ENCODE measurements around a stretch of chr14.

GRCh38 chr14:100842575-100843416 lies 60.7 kb downstream of the RTL1 start:
- PRO-cap: no peak
- RAMPAGE, long total RNA, 3 experiments: no peak in any of the 3 experiments

DNA sequence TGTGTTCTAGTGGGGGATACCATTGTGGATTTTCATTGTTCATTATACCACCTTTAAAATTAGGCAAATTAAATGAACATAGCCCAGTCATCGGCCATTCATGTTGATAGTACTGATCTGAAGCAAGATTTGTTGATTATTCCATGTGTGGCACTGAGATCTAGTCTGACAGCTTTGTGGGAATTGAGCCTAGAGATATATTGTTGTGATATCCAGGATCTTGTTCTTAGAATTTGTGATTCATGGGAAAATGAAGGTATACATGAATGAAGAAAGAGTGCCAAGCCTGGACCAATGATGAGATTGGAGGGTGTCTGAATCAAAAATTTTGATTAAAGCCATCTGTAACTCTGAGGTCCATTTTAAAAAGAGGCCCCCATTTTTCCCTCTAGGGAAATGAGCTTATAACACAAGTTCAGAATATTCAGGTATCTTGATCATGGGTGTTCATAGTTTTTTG lies 39.7 kb upstream of the RTL1 start:
- PRO-cap: no peak
- RAMPAGE, long total RNA, 3 experiments: no peak in any of the 3 experiments

GRCh38 chr14:100986961-100987280 lies 83.4 kb upstream of the RTL1 start:
- PRO-cap: no peak
- RAMPAGE, long total RNA, 3 experiments: no peak in any of the 3 experiments

GRCh38 chr14:101364095-101364514 lies 397.4 kb upstream of the PPP2R5C start:
- PRO-cap: no peak
- RAMPAGE, long total RNA, 3 experiments: no peak in any of the 3 experiments

GRCh38 chr14:101442481-101443111 lies 318.9 kb upstream of the PPP2R5C start:
- PRO-cap: no peak
- RAMPAGE, long total RNA, 3 experiments: no peak in any of the 3 experiments

DNA sequence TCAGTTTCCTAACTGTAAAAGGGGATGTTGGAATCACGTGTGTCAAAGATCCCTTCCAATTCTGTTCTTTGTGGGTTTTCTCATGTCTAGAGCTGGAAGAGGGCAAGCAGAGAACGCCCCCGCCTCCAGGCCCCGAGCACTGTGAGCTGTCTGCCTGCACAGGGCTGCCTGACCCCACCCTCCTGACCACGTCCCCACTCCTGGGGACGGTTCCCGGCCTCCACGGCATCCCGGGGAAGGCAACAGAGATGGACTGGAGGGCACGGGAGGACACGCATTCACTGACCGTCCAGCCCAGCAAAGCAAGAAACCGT lies 287.7 kb upstream of the PPP2R5C start:
- PRO-cap: no peak
- RAMPAGE, long total RNA, 3 experiments: no peak in any of the 3 experiments

DNA sequence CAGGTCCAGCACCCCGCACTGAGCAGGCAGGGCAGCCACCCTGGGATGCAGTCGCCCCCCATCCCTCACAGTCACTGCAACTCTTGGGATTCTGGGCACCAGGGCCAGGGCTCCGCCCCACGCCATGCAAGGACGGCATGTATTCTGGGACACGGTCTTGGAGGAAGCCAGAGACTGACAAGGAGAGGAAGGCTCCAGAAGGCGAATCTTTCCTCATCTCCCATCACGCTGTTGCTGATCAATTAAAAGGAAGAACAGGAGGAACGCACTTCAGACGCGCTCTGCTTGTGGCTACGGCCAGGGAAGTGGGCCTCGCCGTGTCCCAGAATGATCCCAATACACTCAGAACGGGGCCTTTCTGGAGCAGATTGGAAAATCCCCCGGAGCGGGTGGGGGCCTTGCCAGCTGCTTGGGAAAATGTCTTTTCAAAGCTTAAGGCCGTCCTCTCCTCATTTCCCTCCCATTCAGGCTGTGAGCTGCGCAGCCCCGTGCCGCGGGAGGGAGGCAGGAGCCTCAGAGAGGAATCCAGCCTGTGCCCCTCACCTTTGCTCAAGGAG lies 254.4 kb upstream of the PPP2R5C start:
- PRO-cap: no peak
- RAMPAGE, long total RNA, 3 experiments: no peak in any of the 3 experiments

DNA sequence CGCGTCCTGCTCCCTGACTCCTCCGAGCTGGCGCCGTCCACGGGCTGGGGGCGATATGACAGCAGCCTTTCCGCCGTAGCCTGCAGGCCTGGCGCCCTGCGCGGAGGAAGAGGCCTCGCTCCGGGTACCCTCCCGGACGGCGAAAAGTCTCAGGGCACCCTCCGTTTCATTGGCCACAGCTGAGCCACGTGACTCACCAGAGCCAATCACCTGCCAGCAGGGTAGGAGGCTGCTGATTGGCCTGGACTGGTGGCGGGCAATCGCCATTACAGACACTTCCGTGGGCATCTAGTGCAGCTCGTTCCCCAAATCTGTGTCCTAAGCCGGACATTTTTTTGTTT lies 177.0 kb upstream of the PPP2R5C start:
- PRO-cap: no peak
- RAMPAGE, long total RNA, 3 experiments: no peak in any of the 3 experiments

GRCh38 chr14:101774344-101775365 lies 13.1 kb downstream of the PPP2R5C start:
- PRO-cap: no peak
- RAMPAGE, long total RNA, 3 experiments: no peak in any of the 3 experiments

GRCh38 chr14:101775373-101776352 lies 14.2 kb downstream of the PPP2R5C start:
- PRO-cap: no peak
- RAMPAGE, long total RNA, 3 experiments: no peak in any of the 3 experiments

DNA sequence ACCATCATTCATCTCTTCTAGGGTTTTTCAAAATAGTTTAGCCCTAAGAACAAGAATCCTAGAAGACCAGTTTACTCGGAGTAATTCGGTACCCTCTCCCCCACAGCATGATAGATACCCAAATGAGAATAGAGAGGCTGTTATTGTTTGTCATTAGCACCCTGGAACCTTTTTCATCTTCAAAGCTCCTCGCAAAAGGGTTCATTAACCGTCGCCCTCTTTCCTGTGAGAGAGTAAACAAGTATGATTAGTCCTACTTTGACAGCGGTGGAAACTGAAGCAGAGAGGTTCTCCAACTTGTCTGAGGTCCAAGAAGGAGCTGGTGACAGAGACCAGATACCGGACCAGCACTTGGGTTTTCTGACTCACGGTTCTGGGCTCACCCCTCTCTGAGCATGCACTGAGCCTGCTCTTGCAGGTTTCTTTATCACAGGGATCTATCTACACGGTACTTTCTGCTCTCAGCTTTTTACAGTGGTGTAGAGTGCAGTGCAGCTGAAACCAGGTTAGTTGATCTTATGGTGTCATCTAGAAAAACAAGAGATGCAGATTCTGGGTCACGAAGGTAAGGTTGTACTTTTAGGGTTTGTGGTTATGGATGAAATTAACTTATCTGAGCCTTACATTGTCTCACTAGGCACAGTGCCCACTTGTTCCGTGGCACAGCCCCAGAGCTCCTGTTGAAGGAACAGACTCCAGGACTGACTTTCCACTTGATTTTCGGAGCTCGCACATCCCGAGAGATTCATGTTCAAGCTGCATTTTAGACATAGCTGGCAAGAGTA lies 62.1 kb downstream of the PPP2R5C start:
- PRO-cap: no peak
- RAMPAGE, long total RNA, 3 experiments: no peak in any of the 3 experiments

DNA sequence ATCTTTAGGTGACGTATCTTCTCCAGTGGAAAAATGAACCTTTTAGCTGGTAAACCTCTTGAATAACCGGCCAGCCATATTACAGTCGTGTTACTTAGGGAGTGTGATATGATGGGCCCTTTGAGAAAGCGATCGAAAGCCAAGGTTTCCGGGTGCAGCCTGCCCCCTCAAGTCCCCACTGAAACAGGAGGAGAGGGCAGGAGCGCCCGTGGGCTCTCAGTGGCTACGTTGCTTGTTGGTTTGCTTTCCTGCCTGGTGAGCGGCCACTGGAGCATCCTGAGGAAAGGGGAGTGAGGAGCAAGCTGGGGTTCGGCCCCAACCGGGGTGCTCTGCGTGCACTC lies 80.6 kb downstream of the PPP2R5C start:
- PRO-cap: no peak
- RAMPAGE, long total RNA, 3 experiments: no peak in any of the 3 experiments

DNA sequence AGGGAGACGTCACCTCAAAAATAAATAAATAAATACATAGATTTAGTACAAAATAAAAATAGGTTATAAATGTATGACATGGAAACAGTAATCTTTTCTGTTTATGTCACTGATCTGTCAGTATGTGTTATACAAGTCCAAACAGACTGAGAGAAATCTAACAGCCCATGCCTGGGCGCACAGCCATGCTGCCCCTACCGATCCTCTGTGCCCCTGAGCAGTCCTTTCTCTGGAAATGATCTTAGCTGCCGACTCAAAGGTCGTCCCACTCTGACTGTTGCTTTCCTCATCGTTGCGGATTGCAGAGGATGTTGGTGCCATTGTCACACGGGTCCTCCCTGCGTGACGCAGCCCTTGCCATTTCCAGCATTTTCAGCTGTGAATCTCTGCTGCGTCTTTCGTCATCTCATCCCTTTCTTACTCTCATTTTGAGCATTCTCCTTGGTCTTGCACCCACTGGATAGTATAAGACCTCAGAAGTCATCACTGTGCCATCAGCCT lies 82.9 kb upstream of the DYNC1H1 start:
- PRO-cap: no peak
- RAMPAGE, long total RNA, 3 experiments: no peak in any of the 3 experiments

- PRO-cap: no peak
- RAMPAGE, long total RNA, 3 experiments: no peak in any of the 3 experiments
Observed at GRCh38 chr14:101887417-101887912, 76.9 kb upstream of the DYNC1H1 start.

- PRO-cap: no peak
- RAMPAGE, long total RNA, 3 experiments: no peak in any of the 3 experiments
Observed at GRCh38 chr14:101925890-101926532, 38.4 kb upstream of the DYNC1H1 start.

DNA sequence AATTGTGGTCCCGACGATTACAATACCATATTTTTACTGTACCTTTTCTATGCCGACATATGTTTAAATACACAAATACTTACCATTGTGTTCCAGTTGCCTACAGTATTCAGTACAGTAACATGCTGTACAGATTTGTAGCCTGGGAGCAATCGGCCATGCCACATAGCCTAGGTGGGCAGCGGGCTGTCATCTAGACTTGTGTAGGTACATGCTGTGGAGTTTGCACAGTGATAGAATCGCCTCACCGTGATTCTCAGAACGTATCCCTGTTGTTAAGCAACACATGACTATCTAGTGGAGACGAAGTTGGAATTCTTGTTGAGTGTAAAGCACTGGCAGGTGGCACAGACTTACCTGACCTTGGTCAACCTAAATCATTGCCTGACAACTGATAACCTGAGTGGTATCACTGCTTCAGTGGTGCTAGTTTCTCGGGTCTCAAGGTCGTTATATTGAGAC lies 25.5 kb downstream of the DYNC1H1 start:
- PRO-cap: no peak
- RAMPAGE, long total RNA, 3 experiments: no peak in any of the 3 experiments

- PRO-cap: no peak
- RAMPAGE, long total RNA, 3 experiments: no peak in any of the 3 experiments
Observed at GRCh38 chr14:102048346-102048918, 38.4 kb downstream of the HSP90AA1 start.

DNA sequence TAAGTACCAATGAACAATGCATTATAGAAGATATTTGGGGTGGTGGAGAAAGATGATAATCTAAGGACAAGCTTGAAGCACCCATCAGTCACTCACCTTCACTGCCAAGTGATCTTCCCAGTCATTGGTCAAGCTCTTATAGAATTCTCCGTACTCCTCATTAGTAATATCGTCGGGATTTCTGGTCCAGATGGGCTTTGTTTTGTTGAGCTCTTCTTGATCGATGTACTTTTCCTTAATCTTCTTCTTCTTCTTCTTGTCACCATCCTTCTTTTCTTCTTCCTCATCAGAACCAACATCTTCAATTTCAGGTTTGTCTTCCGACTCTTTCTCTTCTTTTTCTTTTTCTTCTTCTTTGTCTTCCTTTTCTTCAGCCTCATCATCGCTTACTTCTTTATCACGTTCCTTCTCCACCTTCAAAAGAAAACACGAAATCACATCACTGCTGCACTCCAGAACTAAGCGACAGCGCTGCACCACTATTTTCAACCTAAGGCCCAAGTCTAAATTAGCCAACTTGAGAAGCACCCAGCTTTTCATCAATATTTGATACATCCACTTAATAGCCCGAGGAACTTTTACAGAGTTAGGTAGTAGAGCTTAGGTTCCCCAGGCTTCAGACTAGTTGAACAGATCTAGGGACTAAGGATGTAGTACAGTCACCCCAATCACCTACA lies 2.1 kb downstream of the HSP90AA1 start:
- PRO-cap: no peak
- RAMPAGE, long total RNA, 3 experiments: start-site peak on the minus strand in 3 of 3 experiments, centred at positions 296 to 397 of the sequence, 73 to 635 reads per replicate

- PRO-cap: no peak
- RAMPAGE, long total RNA, 3 experiments: no peak in any of the 3 experiments
Observed at GRCh38 chr14:102140093-102141086, 693 bp downstream of the WDR20 start.

- PRO-cap: no peak
- RAMPAGE, long total RNA, 3 experiments: no peak in any of the 3 experiments
Observed at GRCh38 chr14:102234422-102235112, 70.4 kb downstream of the MOK start.

Measured in tibial nerve (tissue), 3 donors.